ENCODE data around the genes GRID2IP and C1GALT1.

- PRO-cap, 7 experiments = no peak in any of the 7 experiments
- RAMPAGE, long total RNA, 2 experiments = no peak in any of the 2 experiments
Measured at GRCh38 chr7:6424006-6424482, 23.7 kb downstream of the DAGLB start.

DNA sequence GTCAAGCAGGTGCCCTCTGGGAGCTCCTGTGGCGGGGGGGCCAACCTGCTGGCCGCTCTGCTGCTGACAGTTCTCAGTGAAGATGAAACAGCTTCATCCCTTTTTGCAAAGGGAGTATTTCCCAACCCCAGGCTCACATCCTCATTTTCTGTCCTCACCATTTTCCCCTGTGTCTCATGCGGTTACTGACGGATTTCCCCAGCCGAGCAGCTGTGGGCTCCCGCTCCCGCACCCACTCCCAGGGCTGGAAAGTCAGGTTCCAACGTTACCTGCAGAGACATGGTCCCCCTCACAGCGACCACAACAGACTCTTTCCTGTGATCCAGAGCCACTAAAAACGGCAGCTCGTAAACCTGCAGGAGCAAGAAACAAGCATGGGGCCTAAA, 23.3 kb downstream of the DAGLB start:
- PRO-cap, 7 experiments = no peak in any of the 7 experiments
- RAMPAGE, long total RNA, 2 experiments = no peak in any of the 2 experiments

DNA sequence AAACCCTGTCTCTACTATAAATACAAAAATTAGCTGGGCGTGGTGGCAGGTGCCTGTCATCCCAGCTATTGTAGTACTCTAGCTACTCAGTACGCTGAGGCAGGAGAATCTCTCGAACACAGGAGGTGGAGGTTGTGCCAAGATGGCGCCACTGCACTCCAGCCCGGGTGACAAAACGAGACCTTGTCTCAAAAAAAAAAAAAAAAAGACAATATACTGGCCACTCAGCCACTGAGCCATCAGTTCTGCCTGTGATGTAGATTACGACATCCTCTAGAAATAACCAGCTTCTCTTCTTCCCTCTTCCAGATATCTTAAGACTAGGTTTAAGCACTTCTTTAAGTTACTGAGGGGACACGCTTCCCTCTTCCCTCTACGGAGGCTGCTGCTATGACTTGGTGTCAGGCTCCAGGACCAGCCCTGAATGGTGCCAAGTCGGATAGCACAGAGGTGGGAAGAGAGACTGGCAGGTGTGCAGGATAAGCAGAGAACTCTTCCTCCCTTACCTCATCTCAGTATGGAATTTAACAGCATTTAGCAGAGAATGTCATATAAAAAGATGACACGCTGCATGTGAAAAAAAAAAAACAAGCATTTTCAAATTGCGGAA, 14.0 kb downstream of the DAGLB start:
- PRO-cap, 7 experiments = peak in 1 of 7 experiments; most common plus-strand start position 341 of the sequence (in 1)
- RAMPAGE, long total RNA, 2 experiments = no peak in any of the 2 experiments

DNA sequence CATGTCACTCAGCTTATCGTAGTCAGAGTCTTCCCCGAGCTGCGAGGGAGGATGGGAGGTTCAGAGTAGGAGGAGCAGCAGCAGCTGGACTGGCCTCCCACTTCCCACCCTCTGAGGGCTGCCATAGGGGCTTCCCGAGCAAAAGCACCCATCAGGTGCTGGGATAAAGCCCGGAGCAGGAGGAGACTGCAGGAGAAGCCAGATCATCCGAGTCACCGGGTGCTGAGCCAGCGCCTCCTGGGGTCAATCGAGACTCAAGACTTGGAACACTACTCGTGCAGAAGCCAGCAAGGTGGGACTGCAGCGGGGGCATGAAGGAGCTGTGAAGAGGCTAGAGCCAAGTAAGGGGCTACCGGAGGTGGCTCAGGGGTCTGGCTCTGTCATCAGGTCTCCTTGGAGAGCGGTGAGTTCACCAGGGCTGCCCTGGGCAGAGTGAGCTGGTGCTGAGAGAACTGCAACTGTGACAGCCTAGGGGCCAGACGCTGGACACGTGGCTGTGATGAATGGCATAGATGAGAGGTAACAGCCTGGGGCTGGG, 22.0 kb upstream of the KDELR2 start:
- PRO-cap, 7 experiments = no peak in any of the 7 experiments
- RAMPAGE, long total RNA, 2 experiments = no peak in any of the 2 experiments

- PRO-cap, 7 experiments = no peak in any of the 7 experiments
- RAMPAGE, long total RNA, 2 experiments = no peak in any of the 2 experiments
Measured at GRCh38 chr7:6551180-6551565, at the start of gene GRID2IP. Gene GRID2IP, minus strand, starts transcription at chr7:6551461.

DNA sequence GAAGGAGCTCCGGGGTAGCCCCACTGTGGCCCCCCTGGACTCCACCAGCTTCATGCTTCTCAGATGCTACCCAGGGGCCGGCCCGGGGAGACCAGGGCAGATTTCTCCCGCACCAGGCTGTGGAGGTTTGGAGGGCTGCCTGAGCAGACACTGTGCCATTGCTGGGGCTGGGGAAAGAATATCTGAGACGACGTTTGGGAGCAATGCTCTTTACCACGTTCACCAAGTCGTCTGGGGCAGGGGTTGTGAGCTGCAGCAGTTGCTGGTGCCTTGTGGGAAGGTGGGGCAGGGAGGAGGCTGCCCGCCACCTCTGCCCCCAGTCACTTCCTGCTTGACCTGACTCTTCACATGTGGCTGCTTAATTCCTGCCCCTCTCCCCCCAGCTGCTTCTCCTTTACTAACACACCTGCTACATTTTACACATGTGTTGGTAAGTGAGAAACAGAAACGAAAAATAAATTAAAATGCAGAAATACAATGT, 8.4 kb downstream of the ZNF853 start:
- PRO-cap, 7 experiments = no peak in any of the 7 experiments
- RAMPAGE, long total RNA, 2 experiments = no peak in any of the 2 experiments

DNA sequence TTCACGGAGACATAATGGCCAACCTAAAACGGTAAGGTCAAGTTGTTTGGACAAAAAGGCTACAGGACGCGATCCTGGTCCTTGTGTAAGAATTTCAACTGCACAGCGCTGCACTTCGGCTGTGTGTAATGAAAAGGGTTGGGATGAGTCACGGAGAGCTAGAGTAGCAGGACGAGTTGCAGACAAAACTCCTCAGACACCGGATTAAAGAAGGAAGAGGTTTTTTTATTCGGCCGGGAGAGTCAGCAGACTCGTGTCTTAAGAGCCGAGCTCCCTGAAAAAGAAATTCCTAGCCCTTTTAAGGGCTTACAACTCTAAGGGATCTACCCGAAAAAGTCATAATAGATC, 124.1 kb upstream of the CCZ1B start:
- PRO-cap, 7 experiments = no peak in any of the 7 experiments
- RAMPAGE, long total RNA, 2 experiments = no peak in any of the 2 experiments

DNA sequence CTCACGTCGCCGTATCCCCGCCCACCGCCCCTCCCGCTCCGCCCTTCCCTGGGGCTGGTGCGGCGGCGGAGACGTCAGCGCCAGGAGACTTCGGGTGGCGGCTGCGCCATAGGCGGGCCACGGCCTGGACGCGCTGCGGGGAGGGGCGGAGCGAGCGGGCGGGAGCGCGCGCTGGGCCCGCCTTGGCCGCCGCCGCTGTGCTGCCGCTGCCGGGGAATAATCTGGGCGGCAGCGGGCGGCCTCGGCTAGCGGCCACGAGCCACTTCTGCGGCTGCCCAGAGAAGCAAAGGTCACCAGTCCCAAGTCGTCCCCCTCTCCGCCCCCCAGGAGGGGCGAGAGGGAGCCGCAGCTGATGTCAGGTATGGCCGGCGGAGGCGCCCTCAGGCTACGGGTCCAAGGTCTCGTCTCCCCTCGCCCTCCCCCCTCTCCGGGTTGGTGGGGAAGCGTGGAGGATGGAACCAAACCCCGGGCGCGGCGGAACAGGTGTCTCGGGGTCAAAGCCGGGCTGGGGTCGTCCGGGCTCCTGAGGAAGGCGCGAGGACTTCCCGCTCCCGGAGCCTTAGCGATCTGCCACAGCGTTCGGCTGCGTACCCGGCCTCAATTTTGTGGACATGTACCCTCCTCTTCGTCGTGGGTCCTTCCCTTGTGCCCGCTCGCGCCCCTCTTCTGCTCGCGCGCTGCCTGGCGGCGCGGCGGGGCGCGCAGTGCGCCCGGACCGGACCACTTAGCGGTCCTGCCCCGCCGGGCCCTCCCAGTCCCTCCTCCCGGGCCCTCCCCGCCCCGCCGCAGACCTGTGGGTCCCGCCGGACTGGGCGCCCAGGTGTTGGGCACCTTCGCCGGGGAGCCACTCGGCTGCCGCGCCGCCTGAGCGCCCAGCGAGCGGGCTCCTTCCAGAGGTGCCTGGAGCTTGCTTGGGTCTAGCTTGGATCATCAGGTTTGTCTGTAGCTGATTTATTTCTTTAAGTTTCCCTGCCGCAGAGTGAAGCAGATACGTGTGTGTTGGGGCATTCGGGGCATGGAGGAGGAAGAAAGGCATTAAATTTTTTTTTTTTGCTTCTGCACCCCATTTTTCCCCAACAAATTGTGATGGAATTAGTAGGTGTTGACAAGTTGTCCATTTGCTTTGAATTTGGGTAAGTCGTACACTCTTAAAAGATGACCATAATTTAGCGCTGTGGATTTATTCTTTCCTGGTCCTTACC, at the start of gene C1GALT1:
Gene C1GALT1, plus strand, starts transcription at position 83 of the 1,202 bp plus-strand sequence.
- PRO-cap, 7 experiments = peak in 7 of 7 experiments; most common plus-strand start position 83 of the sequence (in 4); most common minus-strand start position 668 of the sequence (in 4)
- RAMPAGE, long total RNA, 2 experiments = no peak in any of the 2 experiments

DNA sequence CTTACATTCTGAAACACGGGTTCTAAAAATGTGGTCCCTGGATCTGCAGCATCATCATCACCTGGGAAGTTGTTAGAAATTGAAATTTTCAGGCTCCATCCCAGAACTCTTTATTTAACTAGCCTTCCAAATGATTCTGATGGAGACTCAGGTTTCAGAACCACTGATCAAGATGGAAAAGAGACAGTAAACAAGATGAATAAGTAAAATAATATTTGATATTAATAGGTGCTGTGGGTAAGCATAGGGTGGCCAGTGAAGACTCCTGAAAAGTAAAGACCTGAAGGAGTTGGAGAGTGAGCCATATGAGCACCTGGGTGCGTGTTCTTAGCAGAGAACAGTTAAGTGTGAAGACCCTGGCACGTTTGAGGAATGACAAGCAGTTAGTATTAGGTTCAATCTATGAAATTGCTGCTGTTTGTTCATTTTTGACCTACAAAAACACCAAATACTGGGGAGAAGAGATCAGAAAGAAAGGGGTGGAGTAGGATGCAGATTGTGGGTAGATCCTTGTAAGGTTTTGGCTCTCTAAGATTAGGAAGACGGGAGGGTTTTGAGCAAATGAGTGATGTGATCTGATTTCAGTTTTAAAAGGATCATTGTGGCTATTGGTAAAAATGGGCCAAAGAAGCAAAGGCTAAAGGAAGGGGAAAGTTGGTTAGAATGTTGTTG, 4.2 kb downstream of the C1GALT1 start:
- PRO-cap, 7 experiments = no peak in any of the 7 experiments
- RAMPAGE, long total RNA, 2 experiments = no peak in any of the 2 experiments

- PRO-cap, 7 experiments = no peak in any of the 7 experiments
- RAMPAGE, long total RNA, 2 experiments = no peak in any of the 2 experiments
Measured at GRCh38 chr7:7772209-7773047, 54.0 kb upstream of the RPA3 start.

GRCh38 chr7:7968893-7969206, 254 bp downstream of the GLCCI1 start:
- PRO-cap, 7 experiments = peak in 7 of 7 experiments; most common minus-strand start chr7:7969141 (in 7)
- RAMPAGE, long total RNA, 2 experiments = no peak in any of the 2 experiments

DNA sequence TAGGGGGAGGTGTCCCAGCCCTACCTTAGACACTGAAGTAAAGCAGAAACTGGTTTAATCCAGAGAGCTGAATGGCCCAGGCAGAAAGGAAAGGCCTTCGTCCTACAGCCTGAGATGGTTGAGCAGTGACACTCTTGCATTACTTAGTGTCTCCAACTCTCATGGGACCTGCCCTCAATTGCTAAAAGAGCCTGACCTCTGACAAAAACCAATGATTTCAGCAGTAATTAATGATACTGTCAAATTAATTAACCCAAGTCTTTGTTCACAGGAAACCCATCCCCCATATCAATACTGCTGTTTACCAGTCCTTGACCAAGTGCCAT, 48.6 kb downstream of the ICA1 start:
- PRO-cap, 7 experiments = no peak in any of the 7 experiments
- RAMPAGE, long total RNA, 2 experiments = no peak in any of the 2 experiments

DNA sequence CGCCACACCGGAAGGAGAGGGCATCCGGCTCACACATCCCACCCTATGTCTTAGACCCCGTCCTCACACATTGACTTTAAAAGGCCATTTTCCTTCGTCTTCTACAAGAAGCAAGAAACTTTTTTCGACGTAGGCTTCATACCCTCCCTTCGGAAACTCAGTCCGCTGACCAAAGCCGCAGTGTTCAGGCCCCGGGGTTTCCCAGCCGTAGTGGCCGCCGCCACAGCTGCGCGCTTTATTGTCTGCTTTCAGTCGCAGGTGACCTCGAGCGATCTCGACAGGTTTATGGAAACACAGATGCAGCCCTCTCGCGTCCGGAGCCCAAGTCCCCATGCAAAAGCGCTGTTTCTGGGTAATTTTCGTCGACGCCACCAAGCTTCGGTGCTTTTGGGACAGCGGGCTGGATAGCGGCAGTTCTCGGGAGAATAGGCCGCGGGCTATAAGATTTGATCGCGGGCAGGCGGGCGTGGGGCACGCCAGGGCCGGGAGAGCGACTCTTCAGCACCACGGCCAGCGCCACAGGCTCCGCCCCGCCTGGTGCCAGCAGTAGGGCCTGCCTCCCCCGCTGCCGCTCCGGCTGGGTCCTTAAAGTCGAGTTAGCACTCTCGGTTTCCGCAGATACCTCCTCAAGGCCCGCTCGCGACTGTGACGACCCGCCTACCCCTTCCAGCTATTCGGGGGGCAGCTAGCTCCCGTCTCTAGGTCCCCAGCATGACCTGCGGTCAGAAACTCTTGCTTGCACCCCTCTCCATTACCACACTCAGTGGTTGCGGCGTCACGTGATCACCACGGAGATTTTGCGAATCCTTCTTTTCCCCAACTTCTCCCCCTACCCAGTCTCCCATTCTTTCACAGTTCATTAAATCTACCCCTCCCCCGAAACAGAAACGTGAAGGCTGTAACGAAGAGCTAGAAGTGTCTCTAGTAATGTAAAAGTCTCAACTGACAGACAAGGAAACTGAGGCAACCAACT, 9.4 kb downstream of the NXPH1 start:
- PRO-cap, 7 experiments = no peak in any of the 7 experiments
- RAMPAGE, long total RNA, 2 experiments = no peak in any of the 2 experiments

DNA sequence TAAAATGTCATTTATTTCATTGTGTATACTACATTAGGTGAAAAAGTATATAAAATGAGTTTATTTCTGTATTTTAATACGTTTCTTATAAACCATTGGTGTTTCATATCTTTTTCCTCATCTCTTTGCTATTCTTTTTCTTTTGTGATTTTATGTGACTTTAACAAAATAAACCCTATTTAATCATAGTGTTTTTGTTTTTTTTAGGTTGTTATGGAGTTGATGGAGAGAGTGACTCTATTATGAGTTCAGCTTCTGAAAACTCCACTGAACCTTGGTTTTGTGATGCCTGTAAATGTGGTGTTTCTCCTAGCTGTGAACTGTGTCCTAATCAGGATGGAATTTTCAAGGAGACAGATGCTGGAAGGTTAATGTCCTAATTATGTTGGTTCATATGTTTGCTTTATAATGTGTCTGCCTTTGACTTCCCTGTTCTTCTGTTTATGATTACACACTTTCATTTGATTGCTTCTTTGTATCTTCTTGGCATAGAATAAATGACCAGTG, 39.9 kb downstream of the PHF14 start:
- PRO-cap, 7 experiments = no peak in any of the 7 experiments
- RAMPAGE, long total RNA, 2 experiments = no peak in any of the 2 experiments

- PRO-cap, 7 experiments = no peak in any of the 7 experiments
- RAMPAGE, long total RNA, 2 experiments = no peak in any of the 2 experiments
Measured at GRCh38 chr7:11620893-11621490, 211.0 kb downstream of the THSD7A start.

DNA sequence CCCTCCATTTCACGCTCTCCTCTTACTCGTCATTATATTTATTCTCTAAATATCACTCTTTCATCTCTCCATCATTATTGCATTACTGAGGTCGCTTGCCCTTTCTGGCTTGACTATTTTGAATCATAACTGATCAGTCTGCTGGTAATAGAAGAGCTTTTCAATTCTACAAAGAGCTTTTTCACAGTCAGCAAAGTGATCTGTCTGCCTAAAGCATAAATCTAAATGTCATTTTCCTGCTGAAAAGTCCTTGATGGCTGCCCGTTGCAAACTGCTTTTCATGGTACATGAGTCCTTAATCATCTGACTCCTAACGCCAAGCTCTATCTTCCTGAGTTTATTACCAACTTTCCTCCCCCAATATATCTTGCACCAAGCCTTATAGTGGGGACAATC, 39.9 kb downstream of the THSD7A start:
- PRO-cap, 7 experiments = no peak in any of the 7 experiments
- RAMPAGE, long total RNA, 2 experiments = no peak in any of the 2 experiments

GRCh38 chr7:12565305-12565810, 5.2 kb upstream of the SCIN start:
- PRO-cap, 7 experiments = no peak in any of the 7 experiments
- RAMPAGE, long total RNA, 2 experiments = no peak in any of the 2 experiments

GRCh38 chr7:12570961-12571620, 571 bp downstream of the SCIN start:
- PRO-cap, 7 experiments = no peak in any of the 7 experiments
- RAMPAGE, long total RNA, 2 experiments = no peak in any of the 2 experiments

DNA sequence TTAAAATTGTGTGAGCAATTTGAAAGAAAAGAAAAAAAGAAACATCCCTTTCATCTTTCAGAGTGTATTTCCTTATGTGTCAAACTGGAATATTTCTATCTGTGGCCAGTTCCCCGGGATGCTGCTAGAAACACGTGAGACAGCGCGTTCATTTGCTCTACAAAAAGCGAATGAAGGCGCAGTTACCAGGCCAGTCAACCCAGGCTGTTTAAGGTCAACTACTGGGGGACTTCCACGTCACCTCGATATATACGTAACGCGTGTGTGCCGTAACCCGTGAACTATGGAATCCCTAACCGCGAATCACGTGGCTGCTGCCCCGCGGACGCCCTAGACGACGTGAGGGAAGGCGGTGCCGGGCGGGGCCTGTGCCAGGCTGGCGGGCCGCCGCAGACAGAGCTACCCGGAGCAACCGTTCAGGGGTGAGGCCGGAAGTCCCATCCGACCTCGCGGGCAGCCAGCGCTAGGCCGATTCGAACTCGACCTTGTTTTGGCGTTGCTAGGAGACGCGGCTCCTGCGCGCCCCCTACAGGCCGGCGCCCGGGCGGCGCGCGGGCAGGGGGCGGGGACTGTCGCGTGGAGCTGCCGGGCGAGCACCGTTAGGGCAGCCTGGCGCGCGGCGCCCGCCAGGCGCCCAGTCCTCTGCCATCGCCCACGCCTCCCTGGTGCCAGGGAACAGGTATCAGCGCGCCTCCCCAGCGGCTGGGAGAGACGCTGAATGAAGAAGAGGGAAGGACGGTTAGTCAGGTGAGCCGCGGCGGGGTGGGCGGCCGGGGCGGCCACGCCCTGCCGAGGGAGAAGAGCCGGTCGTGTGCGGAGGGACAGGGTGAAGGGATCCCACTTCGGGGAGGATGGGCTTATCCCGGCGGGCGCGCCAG, 897 bp upstream of the ARL4A start:
- PRO-cap, 7 experiments = peak in 7 of 7 experiments; most common plus-strand start position 568 of the sequence (in 6); most common minus-strand start position 305 of the sequence (in 4)
- RAMPAGE, long total RNA, 2 experiments = start-site peak on the plus strand in 2 of 2 experiments, centred at positions 581 to 745 of the sequence, 54 to 297 reads per replicate

DNA sequence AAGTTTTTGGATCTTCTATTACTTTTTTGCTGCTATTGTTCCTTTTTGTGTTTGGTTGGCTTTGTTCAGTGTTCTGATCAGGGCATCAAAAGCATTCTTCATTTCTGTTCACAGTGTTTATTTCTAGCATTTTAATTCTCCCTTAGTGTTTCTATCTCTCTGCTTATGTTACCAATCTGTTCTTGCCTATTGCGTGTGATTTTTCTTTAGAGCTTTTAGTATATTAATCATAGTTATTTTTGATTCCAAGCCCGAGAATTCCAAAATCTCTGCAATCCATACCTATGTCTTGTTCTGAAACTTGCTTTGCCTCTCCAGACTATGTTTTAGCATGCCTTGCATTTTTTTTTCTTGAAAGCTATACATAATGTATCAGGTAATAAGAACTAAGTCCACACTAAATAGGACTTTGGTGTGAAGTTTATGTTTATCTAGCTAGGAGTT, 95.3 kb upstream of the ETV1 start:
- PRO-cap, 7 experiments = peak in 1 of 7 experiments; most common plus-strand start position 251 of the sequence (in 1)
- RAMPAGE, long total RNA, 2 experiments = no peak in any of the 2 experiments